Anterior vena cava (tissue), 1 donor: Measurements from ENCODE around the gene DGKI.

DNA sequence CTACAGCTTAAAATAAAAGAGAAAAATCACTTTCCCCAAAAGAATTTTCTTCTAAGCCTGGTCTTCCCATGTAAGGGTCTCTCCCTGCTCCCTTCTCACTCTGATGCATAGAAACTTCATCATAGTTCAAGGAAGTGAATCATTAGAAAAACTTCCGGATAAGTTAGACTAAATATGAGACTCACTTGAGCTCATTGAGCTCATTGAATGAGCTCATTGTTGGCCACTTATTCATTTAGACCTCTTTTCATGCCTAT, 236.3 kb upstream of the PTN start:
- PRO-cap: unidirectional peak, minus-strand start at position 102 of the sequence

DNA sequence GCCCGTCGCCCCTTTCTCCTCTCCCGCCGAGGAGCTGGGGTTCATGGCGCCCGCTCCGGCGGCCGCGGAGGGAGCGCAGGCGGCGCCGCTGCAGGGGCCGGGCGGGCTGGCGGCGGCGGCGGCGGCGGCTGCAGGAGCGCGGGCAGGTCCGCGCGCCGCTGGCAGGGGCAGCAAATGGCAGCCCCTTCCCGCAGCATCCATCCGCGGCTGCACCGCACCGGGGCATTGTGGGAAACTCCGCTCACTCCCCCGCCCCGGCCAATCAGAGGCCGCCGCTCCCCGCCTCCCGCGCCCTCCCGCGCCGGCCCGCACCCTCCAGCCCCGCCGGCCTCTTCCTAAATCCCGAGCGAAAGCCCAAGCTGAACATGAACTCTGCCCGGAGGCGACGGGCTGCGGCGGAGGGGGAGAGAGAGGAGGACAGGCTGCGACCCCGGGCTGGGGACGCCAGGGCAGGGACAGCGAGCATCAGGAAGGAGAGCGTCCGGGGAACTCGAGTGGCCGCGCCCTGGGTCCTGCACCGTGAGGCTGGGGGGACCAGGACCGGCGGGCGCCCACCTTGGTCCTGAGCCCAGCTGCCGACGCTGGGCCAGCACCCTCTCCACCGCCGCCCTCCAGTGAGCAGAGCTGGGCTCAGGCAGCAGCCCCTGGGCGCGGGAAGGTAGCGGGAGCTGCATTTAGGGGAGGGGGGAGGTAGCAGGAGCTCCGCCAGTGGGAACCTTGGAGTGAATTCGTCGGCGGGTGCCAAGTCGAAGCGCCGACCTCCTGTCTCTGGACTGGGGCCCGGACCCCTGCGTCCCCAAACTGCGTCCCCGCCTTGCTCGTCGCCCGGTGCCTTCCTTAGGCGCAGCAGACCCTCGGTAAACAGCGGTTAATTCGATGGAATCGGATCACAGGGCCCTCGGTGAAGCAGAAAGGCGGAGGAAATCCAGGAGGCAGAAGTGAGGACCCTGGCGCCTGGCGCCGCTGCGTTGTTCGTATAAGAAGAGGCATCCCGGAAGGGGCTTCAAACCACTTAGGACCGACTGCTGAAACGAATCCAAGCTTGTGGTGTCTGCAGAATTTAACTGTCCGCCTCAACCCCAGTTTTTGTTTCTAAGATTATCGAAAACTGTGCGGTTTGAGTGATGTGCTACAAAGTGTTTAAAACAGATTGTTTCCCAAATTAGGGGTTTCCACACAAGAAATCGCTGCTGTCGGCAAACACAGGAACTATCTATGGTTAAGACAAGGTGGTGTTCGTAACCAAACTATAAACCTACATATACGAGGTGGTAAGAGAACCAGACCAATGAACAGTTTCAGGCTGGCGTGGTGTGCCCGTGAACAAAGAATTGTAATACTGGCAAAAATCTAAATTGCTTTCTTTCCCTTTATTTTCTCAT, at the start of gene DGKI:
Gene DGKI (minus strand): TSS at position 313 of the 1,382 bp plus-strand sequence.
- PRO-cap: no peak

DNA sequence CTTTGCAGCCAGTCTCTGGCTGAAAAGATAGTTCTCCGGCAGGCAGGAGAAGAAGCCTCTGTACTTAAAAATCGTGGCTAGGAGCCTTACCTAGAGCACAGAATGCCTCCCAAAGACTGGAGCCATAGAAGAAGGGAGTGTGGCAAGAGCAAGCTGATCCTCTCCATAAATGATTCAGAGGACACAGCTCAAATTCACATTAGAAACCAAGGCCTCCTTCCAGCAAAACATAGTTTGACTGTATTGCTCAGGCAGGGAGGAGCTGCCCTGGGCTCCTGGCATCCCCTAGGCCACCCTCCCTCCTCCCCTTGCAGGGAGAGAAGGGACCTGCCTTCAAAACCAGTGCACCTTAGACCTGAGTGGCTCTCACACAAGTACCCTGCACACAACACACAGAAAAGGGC, 64.8 kb downstream of the CREB3L2 start:
- PRO-cap: no peak

DNA sequence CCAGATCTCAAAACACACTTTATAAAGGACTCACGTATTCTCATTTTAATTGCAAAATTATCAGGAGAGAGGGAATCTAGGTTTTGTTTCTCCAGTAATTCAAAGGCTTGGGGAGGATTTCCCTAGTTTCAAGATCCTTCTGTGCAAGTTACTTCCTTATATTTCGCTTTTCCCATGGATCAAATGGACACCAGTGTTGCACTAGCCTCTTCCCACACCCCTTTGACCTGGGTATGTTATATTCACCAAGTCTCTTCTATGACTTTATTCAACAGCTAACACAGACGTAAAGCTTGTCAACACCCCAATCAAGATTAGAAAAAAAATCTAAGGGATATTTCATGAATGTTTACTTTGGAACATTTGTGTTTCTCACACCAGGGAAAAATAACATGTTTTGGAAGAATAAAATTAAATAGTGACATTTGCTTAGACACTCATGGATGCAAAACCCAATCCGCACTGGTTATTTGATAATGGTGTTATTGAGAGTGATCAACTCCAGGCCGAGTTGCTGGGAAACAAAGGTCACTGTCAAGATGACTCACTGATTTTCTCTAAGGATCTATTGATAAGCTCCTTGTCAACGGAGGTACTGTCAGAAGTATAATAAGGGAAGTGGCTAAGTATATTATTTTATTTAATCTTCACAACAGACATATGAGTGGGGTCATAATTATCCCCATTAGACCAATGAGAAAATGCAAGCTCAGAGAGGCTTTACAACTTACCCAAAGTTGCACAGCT, 52.4 kb downstream of the CREB3L2 start:
- PRO-cap: no peak

GRCh38 chr7:137961655-137962574, 40.0 kb downstream of the CREB3L2 start:
- PRO-cap: no peak

GRCh38 chr7:137975842-137976266, 26.0 kb downstream of the CREB3L2 start:
- PRO-cap: no peak

GRCh38 chr7:138458390-138458944, 1.6 kb upstream of the TRIM24 start:
- PRO-cap: no peak

DNA sequence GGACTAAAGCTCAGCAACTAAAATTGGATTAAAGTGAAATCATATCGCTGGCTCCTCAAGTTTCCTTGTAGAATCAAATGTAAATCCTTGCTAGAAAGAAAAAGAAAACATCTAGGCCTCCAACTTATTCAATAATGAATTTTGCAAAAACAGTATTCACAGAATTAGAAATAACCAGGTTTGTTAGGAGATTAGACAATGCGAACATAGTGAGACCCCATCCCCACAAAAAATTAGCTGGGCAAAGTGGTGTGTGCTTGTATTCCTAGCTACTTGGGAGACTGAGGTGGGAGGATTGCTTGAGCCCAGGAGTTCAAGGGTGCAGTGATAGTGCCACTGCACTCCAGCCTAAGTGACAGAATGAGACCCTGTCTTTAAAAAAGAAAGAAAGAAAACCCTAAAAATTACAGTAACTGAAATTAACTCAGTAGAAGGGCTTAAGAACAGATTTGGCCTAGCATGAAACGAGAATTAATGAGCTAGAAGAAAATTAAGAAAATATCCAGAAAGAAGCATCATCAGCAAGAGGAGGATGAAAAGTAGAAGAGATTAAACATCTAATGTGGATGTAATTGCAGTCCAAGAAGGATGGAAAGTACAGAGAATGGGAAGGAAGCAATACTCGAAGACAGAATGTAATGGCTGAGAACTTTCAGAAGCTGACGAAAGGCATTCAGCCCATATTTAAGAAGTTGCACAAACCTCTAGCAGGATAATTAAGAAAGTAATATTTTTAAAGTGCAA, 60.4 kb downstream of the TRIM24 start:
- PRO-cap: no peak

DNA sequence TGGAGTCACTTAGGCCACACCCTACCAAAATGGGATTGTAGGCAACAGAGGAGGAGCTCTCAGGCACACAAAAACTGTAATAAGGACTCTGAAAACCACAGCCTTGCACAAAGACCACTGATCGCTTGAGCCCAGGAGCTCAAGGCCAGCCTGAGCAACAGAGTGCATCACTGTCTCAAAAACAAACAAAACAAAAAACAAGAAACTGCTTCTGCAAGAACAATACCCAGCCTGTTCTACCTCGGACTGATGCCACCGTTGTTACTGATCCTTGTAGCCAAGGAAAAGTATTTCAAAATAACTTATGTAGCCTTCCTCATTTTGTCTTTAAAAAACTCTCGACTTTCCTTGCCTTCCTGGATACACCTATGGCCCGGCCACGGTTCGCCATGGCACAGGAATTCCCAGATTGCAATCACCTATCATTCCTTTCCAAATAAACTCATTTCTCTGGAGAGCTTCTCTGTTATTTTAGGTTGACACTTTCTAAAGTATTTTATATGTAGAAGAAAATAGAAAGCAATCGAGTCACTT, 35.3 kb downstream of the SVOPL start:
- PRO-cap: no peak

- PRO-cap: no peak
These were observed 9.3 kb downstream of the ZC3HAV1L start for GRCh38 chr7:139026107-139027302.

- PRO-cap: no peak
These were observed 5.9 kb upstream of the ZC3HAV1L start for GRCh38 chr7:139041617-139042296.

DNA sequence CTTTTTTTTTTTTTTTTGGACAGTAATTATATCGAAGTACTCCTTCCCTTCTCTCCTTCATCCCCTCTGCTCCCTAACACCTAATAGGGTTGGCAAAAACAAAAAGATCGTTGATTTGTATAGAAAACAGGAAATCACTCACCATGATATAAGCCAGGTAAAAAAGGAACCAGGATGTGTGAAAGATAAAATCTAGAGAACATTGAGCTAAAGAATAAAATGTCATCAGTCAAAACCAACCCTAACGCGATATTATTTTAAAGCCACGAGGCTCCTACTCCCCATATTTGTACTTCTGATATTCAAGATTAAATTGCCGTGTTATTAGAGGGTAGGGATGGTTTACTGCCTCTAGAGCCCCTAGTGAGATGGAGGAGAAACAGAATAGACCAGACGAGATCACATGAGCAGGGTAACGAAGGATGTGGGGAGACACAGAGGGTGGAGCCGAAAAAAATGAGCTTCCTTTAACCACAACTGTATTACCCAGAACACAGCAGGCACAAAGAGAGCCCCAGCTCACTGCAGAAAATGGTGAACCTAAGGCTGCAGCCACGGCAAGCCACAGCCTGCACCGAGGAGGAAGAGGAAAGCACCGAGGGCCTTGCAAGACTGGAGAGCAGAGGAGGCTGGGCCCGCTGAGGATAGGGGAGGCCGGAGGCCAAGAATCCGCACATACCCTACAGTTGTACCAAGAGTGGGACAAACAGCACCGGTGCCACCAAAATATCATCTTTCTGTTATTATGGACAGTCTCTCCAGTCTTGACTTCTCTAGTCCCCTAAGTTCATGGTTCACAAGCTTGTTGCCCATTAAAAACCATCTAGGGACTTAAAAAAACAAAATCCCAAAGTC, 14.3 kb downstream of the ZC3HAV1 start:
- PRO-cap: no peak

DNA sequence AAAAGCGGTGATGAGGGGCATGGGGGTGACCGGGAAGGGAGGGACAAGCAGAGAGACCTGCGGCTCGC, 1.2 kb downstream of the ZC3HAV1 start:
- PRO-cap: no peak

GRCh38 chr7:139361621-139362145, 2.0 kb downstream of the LUC7L2 start:
- PRO-cap: no peak

DNA sequence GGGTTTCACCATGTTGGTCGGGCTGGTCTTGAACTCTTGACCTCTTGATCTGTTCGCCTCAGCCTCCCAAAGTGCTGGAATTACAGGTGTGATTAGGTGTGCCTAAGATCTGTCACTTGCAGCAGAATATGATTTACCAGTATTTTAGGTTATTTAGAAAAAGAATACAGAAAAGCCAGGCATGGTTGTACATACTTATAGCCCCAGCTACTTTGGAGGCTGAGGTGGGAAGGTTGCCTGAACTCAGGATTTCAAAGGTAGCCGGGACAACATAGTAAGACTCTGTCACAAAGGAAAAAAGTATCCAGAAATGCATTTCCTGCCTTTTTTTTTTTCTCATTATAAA, 19.3 kb downstream of the LUC7L2 start:
- PRO-cap: no peak

- PRO-cap: no peak
These were observed 43.8 kb downstream of the LUC7L2 start for GRCh38 chr7:139403440-139403920.

- PRO-cap: no peak
These were observed 47.3 kb downstream of the LUC7L2 start for GRCh38 chr7:139406888-139407560.

DNA sequence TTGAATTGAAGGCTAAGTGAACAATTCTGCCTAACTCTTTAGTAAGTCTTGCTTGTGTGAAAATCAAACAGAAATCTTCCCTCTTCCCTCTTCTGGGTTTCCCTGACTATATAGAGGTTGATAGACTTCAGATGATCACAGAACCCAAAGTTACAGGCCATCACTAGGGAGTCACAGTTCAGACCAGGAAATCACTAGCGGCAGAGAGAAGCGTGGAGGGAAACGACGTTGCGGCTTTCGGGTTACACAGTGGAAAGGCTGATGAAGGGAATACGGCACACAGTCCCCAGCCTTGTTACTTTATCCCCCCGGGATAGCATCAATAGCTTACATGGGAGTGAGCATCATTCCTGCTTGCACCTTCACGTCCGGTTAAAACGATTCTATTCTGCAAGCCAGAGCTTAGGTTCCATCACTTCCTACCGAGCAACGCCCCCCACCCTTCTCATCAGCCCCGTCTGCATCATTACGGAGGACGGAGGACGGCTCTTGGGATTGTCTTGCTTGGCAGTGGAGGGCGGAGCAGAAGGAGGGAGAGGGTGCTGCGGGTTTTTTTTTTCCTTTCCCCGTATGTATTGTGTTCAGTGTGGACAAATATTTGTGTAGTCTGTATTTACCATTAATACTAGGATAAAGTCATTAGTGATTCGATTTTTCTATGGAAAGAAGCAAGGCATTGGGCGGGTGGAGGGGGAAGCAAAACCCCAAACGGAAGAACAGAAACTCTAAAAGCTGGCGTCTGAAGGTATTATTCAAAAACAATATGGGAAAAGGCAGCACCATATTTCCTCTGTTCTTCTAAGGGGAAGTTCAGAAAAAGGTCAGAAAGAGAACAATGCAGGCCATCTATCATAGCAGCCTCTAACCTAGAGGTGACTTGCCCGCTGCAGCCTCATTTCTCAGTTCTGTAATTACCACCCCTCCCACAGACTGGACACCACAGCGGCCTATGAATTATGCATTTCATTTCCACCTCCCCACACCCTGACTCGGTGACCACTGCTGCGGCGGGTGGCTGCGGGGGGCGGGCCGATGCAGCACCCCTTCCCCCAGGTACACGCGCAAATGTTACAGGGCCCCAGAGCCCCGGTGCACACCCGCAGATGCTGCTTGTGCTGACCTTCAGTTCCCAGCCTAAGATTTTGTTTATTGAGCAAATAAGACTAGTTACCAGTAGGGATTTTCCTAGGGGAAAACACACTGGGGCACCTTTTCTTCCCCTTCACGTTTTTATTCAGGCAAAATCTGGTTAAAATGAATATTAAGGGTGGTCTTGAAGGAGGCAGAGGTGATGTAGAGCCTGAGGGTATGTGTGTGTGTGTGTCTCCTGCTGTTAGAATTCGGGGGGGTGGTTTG, 125.2 kb downstream of the CLEC2L start:
- PRO-cap: no peak

DNA sequence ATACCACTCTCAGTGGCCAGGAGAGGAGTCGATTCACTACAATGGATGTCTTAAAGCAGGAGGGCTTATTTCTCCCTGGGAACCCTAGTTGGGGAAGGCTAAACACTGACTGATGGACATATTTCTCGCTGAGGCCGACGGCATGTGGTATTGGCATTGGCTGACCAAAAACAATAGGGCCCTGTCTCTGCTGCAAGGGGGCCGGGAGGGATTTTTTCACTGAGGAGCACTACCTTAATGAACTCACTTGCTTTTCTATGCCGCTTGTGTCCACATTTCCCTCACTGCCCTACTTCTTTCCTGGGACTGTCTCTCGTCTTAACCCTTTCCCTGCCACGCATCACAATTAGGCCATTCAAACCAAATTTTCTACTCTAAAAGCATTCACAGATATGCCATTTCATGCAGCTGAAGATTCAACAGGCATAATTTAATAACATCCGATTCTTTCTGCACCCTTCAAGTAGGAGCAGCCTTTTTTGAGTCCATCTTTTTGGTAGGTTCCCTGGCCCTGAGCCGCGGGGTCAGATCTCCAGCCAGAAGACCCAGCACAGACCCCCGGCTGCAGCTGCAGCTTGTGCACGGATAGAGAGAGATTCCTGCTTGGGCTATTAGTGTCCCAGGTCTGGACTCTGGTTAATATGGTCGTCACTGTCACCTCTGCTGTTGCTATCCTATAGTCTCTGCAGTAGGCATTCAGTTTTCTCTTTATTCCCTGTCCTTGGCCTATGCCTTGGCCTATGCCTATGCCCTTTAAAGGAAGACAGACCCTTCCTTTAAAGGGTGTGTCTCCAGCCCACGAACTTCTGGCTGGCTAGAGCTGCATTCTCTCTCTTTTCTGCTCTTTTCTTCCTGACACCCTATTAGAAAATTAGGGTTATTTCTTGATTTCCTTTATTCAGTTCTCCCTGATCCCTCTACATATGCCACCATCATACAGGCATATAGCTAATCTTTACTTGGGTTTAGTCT, 118.6 kb downstream of the HIPK2 start:
- PRO-cap: no peak

- PRO-cap: no peak
These were observed 74.6 kb downstream of the HIPK2 start for GRCh38 chr7:139702740-139704014.